Tongue (tissue), 2 donors: ENCODE measurements around a stretch of chr6.

- RAMPAGE, long total RNA, result no peak
These were observed 2.0 kb downstream of the GRM4 start for GRCh38 chr6:34143557-34144637.

DNA sequence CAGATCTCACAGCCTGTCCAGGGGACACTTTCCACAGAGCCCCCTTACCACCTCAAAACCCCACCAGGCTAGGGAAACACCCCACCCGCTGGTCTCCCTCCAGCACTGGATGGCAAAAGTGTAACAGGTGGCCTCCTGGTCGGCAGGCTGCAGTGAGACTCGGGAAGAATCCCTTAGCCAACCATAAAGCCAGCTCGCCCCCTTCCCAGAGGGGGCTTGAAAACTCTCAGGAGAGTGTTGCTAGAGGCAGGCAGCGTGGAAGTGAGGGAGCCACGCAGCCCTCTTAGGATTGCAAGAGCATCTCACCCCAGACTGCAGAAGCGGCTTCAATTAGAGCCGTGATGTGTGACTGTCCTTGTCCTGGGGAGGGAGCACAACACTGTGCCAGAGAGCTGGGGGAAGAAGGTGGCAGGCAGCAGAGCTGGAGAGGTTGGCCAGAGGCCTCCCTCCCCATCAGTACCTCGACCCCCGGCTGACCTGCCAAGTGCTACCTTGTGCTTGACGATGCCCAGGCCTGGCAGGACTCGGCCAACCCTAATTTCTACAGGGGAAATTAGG, 462 bp upstream of the GRM4 start:
- RAMPAGE, long total RNA, result no peak

- RAMPAGE, long total RNA, result no peak
These were observed 40.4 kb upstream of the HMGA1 start for GRCh38 chr6:34195982-34196883.

DNA sequence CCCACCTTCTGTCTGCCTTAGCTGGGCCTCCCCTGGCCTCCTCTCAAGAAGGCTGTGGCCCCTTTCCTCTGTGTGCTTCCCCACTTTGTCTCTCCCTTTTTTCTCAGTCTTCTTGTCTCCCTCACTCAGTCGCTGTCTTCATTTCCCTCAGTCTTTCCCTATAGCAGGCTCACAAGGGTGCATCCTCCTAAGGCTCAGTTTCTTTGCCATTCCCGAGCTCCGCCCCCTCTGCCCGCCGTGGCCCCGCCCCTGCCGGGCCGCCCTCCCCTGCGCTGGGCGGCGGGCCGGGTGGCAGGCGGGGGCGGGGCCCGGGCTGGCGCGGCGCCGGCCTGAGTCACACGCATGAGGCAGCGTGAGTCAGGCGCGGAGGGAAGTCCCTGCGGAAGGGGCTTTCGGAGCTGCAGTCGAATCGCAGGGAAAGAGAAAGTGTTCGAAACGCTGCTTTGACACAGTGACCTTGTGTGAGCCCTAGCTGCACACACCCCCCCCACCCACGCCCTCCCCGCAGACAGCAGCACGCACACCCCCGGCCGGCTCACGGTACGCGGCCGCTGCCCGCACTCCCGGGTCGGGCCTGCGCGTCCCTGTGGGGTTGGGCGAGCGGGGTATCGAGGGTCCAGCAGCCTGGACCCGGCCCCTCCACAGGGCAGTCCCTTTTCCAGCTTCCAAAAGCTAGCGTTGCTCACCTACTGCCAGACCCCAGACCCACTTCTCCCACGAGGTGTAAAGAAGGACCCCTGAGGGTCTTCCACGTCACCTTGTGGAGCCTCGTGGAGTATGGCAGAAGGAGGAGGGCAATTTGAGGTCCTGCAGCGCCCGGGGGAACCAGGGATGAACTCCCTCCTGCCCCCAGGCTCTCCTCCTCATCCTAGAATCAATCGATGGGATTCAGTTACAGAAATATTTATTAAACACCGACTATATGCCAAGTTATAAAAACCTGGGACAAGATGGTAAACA, 12.6 kb upstream of the HMGA1 start:
- RAMPAGE, long total RNA, result no peak

GRCh38 chr6:34236025-34236450, 635 bp upstream of the HMGA1 start:
- RAMPAGE, long total RNA, result no peak

DNA sequence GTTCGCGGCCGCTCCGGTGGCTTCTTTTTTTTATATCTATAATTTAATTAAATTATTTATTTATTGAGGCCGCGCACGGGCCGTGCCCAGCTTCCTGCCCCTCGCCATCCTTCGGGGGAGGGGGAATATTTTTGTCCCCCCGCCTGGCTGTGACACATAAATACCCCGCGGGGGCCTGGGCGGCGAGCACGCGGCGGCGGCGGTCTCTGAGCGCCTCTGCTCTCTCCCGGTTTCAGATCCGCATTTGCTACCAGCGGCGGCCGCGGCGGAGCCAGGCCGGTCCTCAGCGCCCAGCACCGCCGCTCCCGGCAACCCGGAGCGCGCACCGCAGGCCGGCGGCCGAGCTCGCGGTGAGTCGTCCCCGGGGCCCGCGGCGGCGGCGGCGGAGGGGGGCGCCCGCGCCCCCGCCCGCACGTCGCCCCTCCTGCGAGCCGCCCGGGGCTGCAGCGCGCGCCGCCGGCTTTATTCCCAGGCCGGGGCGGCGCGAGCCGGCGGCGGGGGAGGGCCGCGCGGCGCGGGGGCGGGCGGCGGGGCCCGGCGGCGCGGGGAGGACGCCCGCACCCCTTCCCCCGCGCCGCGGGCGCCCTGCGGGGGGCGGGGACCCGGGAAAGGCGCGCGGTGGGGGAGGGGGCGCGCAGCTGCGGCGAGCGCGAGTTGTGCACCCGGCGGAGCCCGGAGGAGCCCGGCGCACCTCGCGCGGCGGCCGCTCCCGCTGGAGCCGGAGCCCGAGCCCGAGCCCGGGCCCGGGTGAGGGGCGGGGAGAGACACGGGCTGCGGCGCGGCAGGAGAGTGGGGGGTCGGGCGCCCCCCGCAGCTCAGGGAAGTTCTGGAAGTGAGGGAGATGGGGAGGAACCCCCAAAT, 525 bp downstream of the HMGA1 start:
- RAMPAGE, long total RNA, result no peak

- RAMPAGE, long total RNA, result no peak
These were observed 4.3 kb downstream of the SMIM29 start for GRCh38 chr6:34244371-34245081.

DNA sequence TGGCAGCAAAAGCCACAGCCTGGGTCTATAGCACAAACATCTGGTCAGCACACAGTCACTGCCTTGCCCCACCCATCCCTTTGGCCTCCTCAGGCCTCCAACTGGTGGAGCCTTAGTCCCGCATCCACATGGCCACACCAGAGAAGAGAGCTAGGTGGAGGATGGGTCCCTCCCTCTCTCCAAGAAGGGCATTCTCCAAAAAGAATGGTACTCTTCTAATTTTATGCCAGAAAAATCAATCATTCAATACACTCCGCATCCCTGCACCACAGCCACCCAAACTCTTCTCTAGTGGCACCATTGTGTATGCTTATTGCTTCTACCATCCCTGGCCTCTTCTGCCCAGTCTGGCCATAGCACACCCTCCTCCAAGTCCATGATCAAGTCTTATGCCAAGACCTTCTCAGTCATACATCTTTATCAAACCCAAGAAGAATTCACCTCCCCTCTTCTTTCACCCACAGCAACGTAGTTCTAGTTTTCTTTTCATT, 13.8 kb downstream of the NUDT3 start:
- RAMPAGE, long total RNA, result no peak

DNA sequence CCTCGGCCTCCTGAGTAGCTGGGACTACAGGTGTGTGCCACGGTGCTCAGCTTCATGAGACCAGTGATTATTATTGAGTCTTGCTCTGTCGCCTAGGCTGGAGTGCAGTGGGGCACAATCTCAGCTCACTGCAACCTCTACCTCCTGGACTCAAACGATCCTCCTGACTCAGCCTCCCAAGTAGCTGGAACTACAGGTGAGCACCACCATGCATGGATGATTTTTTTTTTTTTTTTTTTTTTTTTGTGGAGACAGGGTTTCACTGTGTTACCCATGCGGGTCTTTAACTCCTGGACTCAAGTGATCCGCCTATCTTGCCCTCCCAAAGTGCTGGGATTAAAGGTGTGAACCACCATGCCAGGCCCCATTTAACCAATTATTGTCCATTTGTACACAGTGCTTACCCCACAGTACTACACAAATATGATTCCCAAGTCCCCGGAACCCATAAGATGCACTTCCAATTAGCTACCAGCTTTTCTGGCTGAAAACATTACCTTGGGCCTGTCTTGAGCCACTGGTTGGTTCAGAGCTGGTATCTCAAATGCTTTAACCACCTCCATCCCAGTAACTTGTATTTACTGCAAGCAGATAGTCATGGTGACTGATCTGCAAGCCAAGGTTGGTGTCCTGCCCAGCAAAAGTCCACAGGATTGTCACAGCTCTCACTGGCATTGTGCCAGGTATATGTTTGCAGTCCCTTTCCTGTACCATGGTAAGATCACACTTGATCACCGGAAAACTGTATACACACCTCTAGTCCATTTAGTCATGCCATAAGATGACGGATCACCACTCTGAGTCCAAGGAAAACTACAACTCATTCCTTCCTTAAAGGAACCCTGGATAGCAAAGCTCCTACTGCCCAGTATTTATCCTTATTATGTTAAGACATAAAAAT, 10.0 kb downstream of the RPS10 start:
- RAMPAGE, long total RNA, result no peak

GRCh38 chr6:34646525-34647186, 49.9 kb downstream of the ILRUN start:
- RAMPAGE, long total RNA, result no peak

- RAMPAGE, long total RNA, result no peak
These were observed 39.3 kb downstream of the ILRUN start for GRCh38 chr6:34657083-34657876.

GRCh38 chr6:34672837-34673036, 23.8 kb downstream of the ILRUN start:
- RAMPAGE, long total RNA, result no peak

DNA sequence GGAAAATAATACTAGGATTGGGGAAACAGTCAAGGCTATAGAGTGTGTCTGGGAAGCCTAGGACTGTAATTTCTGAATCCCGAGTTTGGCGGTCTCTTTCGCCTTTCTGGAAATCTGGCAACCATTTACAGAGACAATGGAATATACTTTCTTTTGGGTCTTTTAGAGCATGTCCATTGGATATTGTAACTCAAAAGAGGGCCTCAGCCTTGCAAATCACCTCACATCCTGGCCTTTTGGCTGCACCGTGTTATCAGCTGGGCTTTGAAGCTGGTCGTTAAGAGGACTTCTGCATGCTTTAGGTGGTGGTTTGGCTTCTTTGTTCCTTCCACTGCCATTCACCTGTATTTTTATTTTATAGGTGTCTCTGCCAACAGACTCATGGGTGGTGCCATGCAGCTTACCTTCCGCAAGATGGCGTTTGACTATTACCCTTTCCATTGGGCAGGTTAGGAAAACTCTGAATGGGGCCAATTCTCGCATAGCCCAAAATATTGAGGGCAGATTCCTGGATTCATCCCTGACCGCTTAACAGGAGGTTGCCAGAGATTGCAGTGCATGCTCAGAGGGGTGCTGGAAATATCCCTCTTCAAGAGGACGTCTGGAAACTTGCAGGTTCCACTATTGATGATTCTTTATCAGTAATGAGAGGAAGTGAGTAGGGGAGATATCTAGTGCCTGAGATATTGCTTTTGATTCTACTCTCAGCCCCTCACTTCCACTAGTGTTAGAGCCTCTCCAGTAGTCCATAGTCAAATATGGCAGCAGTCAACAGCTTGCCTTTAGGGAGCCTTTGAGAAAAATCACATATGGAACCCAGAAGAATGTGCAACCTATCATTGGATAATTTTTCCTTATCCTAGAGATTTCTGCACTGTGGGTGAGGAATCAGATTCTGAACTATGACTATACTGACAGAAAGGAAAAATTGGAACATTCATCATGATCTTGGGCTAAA, 32.3 kb downstream of the TAF11 start:
- RAMPAGE, long total RNA, result no peak

GRCh38 chr6:34916662-34917115, 27.6 kb downstream of the ANKS1A start:
- RAMPAGE, long total RNA, result no peak

DNA sequence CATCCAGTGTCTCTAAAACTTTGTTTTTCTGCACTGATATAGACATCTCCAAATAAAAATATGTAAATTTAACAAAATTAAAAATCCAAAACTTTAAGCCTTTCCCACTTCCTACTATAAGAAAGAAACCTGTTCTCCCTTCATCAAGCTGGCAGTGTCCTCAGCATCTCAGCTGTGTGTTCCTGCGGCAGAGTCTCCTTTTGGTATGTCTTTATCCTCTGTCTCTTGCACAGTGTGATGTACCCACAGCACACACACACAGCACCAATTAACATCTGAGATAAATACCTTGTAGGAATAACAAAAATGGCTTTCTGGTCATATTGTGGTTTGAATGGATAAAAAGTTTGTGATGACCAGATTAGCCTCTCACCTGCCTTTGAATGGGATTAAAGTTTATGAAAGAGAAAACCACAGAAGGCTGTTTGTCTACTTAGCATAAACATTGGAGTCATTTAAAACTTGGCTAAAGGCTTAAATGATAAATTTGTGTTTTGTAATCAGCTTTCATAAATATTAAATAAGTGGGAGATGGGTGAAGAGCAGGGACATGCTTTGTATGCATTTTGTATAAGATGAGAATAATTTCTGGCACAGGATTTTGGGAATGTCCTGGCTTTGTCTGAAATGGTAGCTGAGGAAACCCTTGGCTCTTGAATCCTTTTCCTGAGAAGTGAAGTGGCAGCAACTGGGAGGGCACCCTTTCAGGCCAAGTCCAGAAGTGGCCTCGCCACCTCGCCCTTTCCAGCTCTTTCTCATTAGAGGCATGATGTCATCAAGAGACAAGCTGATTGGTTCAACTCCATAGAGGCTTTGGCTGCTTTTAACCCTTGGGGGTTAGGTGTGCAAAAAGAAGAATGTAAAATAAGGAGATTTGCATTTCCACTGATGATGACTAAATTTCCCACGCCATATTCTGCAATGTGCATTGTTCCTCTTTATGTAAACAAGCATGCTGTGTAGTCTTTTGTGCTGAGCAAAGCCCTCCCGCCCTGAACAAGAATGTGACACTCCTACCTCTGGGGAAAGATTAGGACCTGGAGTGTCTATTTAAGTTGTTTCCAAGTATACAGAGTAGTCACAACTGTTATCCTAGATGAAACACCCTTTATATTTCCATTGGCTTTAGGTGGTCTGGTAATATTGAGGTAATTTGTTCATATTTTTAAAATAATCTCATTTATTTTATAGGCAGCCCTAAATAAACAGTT, 116.7 kb downstream of the TCP11 start:
- RAMPAGE, long total RNA, result no peak

DNA sequence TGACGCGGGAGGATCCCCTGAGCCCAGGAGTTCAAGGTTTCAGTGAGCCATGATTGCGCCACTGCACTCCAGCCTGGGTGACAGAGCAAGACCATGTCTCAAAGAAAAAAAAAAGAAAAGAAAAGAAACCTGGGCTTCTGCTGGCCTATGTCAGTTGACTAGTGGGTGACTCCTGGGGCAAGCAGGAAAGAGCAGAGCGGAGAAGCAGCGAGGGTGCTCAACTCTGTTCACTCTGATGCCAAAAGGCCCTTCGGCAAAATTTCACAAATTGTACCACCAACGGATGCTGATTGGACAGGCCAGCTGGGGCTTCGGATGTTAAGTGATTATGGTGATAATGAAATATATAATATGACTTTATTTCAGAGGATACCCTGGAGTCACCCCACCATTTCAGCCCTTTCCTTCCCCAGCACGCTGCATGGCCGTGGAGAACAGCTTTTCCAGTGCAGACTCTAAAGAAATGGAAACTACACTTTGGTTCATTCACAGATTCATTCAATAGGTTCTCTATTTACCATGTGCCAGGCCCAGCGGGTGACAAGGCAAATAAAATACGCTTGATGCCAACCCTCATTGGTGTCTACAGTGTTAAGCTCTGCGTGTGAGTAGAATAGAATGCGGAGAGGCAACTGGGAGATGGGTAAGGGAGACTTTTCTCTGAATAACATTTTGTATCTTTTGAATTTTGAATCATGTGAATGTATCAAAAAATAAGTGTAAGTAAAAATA, 89.9 kb downstream of the TCP11 start:
- RAMPAGE, long total RNA, result no peak

DNA sequence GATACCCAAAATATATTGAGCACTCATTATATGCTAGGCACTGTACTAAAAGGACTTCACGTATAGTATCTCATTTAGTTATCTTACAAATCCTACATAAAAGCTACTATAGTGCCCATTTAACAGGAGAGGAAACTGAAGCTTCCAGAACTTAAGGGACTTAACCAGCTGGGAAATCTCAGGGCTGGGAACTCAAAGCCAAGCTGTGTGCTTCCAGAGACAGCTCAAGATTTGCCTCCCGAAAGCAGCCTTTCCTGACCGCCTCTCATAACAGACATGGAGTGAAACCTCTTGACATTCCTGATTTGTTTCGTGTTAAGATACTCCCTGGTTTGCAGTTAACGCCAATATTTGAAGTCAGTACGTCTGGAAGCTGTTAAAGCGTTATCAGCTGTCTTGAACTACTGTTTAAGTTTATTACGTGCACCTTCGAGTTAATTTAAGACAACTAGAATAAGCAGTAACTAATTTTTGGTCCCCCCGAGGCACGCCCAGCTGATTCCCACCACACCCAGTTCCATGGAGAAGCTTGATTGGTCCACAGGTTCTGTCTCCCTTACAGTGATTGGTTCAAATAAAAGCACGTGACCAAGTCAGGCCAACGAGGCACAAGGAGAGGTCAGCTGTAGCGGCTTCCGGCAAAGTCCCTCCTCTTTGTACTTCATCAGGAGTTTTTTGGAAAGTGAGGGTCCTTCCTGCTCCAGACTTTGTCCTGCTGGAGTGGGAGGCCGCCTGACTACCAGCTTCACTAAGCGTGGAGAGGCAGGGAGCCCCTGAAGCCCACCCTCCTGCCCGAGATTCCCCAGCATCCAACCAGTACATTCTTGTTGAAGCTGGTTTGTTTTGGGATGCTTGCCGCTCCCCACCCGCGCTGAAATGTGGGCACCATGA, 8.9 kb upstream of the TCP11 start:
- RAMPAGE, long total RNA, result no peak

GRCh38 chr6:35165552-35166333, 24.6 kb upstream of the TCP11 start:
- RAMPAGE, long total RNA, result no peak

DNA sequence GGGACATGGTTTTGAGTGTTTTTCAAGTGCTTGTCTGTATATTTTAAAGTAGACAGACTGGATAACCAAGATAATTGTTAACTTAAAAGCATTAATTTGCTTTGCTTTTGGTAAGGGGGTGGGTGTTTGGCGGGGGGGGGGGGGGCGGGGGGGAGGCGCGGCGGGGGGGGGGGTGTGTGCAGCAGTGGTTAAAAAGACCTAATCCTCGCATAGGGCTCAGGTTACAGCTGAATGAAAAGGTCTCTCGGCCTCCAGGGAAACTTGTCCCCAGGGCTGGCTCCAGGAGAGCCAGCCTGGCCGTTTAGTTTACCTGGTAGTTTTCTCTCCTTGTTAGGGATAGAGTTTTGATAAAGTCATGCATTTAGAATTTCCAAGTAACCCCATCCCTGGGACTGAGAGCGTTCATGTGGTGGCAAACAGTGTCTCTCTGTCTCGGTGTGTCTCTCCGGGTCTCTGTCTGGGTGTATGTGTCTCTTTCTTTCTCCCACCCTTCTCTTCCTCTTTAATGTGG, 3.4 kb downstream of the SCUBE3 start:
- RAMPAGE, long total RNA, result no peak

- RAMPAGE, long total RNA, result no peak
These were observed 1.1 kb upstream of the ZNF76 start for GRCh38 chr6:35258528-35258812.